Mesenchymal stem cell of the bone marrow (primary cell): ENCODE measurements around a stretch of chr2.

DNA sequence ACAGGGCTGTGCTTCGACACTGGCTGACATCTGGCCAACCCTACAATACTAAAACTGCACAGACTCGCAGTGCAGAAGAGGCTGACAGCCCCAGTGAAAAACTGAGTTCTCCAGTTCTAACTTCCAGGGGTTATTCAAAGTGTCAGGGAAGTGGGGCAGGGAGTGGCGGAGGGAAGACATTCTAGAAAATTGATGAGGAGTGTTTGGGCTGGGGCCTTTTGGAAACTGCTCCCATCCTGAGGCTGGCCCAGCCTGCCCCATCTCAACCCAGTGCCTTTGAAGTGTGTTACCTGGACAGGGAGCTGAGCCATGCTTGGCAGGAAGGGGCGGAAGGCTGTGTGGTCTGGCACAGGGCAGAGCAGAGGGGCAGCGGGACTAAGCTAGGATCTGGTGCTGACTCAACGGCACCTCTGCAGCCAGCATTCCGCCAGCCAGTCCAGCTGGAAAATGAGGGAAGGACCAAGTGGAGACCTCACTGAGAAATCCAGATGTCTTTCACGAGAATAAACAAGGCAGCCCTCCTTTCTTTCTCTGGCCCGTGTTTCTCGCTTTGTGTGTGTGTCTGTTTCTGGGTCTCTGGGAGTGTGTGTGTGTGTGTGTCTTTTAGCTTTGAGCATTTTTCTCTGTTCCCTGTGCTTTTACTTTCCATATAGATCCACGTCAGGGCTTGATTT lies 15.5 kb upstream of the IGFBP5 start:
- CAGE, long polyA plus RNA, result no peak

- CAGE, long polyA plus RNA, result no peak
Observed at GRCh38 chr2:216810453-216810961, 49.4 kb downstream of the TNP1 start.

DNA sequence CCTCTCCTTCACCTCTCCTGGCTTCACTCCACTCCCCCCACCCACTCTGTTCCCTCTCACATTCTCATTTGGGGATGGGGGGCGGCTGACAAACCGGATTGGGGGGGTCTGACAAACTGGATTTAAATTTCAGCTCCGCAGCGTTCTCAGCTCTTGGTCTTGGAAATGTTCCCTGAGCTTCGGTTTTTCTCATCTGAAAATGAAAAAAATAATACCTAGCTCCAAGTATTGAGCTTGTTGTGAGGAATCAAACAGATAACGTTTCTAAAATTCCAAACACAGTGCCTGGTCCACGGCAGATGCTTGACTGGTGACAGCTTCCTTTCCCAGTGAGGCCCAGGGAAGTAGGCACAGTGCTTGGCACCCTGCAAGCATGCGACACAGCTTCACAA lies 205.0 kb upstream of the TNP1 start:
- CAGE, long polyA plus RNA, result no peak

GRCh38 chr2:217066645-217067329 lies 206.9 kb upstream of the TNP1 start:
- CAGE, long polyA plus RNA, result no peak

DNA sequence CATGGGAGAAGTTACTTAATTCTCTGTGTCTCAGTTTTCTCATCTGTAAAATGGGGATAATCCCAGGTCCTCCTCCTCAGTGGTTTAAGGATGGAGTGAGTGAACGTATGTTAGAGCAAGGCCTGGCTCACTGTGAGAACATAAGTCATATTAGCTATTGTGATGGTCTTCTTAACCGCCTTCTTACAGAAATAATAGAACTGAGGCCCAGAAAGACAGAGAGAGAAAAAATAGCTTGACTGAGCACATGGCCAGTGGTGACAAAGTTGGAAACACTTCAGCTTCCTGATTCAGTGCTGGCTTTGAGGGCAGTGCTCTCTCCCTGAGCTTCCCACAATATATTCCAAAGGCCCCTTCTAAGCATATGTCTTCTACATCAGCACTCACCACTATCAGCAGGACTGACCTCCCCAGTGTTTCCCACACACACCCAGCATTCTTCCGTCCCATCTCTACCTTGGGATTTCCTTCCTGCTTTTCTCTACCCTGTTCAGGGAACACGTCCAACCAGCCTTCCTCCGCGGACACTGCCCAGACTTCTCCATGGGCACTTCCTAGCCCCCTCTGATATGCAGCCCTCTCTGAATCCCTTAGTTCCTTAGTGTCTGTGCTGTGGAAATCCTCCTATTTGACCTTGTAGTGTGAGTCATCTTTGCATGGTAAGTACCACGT lies 215.0 kb upstream of the TNP1 start:
- CAGE, long polyA plus RNA, result no peak

DNA sequence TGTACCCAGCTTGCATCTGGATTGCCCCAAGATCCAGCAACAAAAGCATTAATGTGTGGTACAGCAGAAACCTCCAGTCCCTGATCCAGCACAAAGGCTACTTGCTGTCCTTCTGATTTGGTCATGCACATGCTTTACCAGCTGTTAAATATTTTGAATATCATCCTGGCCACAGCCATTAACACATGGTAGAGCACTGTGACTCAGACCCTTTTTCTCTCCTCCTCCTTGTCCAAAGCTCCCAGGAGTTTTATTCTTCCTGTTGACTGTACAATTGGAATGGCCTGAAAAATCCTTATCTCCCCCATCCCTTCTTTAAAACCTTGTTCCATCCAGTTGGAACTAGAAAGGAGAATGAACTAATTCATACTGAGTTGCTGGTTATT lies 419.7 kb upstream of the TNP1 start:
- CAGE, long polyA plus RNA, result no peak

DNA sequence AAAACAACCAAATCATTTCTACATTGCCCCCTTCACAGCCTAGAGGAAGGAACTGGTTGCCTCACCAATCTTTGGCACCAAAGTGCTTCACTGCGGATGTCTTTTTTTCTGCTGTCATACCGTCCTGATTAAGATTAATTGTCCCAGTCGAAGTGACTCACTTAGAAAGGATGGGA lies 500.9 kb upstream of the TNP1 start:
- CAGE, long polyA plus RNA, result no peak

DNA sequence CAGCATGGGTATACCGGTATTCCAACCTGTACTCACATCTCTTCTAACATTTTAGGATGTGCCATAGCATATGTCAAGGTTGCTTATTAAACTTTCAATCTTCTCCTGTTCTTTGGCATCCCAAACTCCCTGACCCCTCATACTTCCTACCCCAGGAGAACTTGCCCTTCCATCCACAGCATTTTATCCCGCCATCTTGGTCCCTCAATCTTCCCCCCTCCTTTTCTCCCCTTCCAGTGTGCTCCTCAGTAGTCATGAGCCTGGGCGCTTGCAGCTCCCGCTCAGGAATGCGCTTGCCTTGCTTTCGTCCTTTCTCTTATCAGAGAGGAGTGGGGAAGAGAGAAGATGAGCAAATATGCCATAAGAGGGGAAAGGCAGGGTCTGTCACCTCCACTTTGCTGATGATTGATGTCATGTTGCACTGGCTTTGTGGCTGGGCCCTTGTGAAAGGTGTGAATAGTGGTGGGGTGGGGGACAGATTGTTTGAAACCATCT lies 569.4 kb downstream of the TNS1 start:
- CAGE, long polyA plus RNA, result no peak

GRCh38 chr2:217687449-217688083 lies 315.2 kb downstream of the TNS1 start:
- CAGE, long polyA plus RNA, result no peak

DNA sequence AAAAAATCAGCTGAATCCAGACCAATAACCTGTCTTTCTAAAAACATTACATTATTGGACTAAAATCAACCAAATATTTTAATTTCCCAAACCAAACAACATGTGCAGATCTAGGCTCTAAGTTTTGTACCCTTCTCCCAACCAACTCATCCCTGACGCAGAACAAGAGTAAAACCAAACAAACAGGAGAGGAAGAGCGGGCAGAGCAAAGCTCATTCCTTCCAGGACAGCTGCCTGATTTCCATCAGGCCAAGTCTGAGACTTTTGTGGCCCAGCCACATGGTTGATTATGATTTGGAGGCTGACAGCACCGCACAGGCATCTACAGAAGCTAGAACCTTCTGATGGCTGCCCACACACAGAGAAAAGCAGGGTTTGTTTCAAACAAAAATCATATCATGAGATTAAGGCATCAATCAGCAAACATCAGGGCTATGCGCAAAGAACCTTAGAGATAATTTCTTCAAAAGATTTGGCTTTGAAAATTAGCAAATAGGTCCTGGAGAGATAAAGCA lies 262.6 kb downstream of the TNS1 start:
- CAGE, long polyA plus RNA, result no peak

GRCh38 chr2:217800150-217800882 lies 202.5 kb downstream of the TNS1 start:
- CAGE, long polyA plus RNA, result no peak

DNA sequence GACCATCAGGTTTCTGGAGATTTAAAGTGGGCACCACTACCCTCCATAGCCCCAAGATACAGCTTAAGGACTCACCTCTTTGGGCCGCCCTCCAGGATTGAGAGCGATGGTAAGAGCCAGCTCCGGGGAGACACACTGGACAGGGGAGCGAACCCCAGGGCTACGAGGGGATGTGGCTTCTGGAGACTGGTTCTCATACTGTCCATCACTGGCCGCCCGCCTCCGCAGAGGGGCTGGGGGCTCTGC lies 166.9 kb downstream of the TNS1 start:
- CAGE, long polyA plus RNA, result no peak

DNA sequence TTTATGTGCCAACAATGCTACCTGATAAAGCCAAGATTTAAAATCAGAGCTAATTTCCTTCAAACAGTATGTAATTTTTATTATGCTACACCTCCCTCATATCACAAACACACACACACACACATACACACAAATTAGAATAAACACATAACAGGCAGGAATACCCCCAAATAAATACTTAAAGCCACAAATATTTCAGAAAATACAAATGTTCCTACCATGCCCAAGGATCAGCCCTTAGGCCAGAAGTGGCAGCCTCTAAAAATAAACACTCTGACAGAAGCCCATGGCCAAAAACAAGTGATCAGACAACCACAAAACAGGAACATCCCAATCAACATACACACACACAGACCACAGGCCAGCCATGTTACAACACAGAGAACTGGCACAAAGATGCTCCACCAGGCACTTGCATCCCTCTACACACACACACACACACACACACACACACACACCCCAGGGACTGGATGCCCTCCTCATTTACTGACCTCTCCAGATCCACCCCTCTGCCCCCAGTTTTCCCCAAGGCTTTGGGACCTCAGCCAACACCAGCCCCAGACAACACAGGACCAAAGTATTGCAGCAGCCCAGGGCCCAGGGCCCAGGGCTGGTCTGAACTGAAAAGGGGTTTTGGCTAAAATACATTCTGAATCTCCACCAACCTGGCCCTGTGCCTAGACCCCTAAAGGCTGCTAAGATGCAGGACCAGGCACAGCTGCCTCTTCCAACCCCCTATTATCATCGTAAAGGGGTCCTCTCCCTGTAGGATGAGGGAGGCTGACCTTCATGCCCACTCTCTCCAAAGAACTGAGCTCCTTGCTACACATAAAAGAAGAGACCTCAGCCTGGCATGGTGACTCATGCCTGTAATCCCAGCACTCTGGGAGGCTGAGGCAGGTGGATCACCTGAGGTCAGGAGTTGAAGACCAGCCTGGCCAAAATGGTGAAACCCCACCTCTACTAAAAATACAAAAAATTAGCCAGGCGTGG lies 151.5 kb downstream of the TNS1 start:
- CAGE, long polyA plus RNA, result no peak

- CAGE, long polyA plus RNA, result no peak
Observed at GRCh38 chr2:217916532-217917214, 86.1 kb downstream of the TNS1 start.

DNA sequence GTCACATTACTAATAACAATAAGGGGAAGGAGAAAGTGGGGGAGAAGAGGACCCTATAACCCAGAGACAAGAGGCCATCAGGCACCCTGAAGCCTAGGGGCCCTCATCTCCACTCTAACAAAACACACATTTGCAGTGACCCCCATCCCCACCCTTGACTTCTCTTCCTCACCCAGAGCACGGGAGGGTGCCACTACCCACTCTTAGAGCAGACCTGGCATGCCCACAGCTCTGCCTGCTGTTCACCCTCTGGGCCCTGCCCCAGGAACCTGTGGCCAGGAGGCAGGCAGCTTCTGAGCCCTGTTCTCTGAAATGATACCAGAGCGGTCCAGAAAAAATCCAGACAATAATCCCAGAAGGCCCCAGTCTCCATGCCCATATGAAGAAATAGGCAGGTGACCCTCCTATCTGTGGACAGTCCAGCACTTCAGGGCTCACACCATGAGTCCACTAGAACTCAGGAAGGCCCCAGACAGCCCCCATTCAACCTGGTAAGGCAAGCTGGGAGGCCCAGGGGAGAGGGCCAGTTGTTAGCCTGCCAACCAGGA lies 75.2 kb downstream of the TNS1 start:
- CAGE, long polyA plus RNA, result no peak

DNA sequence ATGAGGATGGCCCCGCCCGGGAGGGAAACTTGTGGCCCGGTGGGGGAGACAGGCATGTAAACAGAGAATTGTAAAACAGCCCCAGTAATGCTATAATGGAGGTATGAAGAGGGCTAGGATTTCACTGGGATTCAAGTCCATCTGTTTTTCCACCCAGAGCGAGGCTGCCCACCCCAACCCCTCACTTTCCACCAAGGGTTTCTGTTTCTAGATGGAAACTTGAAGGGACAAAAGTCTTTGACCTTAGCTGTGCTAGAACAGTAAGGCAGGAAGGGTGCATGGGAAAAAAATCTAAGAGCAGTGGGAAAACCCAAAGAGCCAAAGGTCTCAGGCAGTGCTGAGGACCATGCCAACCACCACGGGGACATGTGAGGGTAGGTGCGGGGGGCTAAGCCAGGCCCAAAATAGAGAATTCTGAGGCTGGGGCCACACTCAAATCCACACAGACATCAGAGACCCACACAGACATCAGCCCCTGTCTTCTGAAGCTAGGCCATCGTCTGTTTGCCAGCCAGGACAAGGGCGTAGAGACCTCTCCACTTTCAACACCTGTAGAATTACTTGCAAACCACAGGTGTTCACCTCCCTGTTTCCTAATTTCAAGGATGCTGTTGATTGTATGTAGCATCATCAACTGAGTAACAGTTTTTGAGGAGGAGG lies 71.6 kb downstream of the TNS1 start:
- CAGE, long polyA plus RNA, result no peak

DNA sequence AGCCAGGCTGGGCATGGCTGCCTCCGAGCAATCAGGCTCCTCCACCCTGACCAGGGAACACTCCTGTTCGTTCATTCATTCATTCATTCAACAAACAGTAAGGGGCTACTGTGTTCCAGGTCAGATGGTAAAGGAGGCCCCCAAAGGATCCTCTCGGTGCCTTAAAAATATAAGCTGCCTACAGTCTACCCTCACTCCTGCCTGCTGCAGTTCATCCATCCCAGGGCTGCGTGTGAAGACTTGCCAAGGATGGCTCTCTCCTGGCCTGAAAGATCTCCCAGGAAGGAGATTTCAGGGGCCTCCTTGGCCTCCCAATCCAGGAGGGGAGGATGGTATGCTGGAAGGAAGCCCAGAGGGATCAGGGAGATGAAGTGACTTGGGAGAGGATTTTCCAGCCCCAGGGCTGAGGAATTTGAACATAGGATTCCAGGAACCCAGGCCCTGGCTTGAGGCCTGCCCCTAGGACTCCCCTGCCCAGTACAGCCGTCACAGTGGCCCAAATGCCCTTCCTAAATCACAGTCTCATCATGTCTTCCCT lies 66.6 kb downstream of the TNS1 start:
- CAGE, long polyA plus RNA, result no peak

DNA sequence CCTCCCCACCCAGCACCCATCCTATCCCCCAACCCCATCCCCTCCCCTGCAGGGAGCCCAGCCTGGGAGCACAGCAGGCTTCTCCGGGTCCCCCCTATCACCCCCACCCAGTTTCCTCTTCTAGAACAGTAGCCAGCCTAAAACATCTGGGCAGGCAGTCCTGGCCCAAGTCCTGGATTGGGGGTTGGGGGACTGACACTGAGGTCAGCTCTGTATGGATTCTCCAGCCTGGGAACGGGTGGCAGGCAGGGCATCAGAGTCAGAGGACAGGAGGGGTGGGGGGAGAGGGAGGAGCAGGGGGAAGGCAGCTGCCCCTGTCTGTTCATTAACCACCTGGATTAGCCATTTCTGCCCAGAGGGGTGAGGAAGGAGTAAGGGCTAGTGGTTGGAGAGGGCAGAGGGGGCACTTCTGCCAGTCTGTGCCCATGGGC lies 60.0 kb downstream of the TNS1 start:
- CAGE, long polyA plus RNA, result no peak

- CAGE, long polyA plus RNA, result no peak
Observed at GRCh38 chr2:217943232-217944449, 59.2 kb downstream of the TNS1 start.

DNA sequence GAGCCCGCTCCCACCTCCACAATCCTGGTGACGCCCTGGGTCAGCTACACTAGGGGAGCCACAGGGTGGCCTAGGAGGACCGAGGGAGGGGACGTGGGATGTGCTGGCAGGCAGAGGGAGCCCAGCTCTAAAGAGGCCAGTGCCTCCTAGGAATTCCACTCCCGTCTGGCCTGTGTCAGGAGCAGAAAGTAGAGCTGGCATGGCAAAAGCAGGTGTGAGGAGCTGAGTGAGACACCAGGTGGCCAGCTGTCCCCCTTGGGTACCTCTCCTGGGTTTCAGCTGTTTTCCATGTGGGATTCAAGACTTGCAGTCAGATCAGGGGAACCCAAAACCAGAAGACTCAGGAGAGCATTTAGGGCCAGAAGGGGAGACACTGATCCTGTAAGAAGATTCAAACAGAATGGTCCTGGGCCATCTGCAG lies 49.1 kb downstream of the TNS1 start:
- CAGE, long polyA plus RNA, result no peak